Lung (tissue), 4 donors: ENCODE data around the gene ABR.

- PRO-cap, result bidirectional peak, plus-strand start at chr17:1180106, minus-strand start at chr17:1179977; unidirectional peak, plus-strand start at chr17:1180370
- RAMPAGE, long total RNA, result no peak
- RRBS, result 2% methylated on average over 73 of the region's 138 CpGs
These were observed at the start of gene ABR for GRCh38 chr17:1179402-1180611. Gene ABR, minus strand, starts transcription at chr17:1179981.

DNA sequence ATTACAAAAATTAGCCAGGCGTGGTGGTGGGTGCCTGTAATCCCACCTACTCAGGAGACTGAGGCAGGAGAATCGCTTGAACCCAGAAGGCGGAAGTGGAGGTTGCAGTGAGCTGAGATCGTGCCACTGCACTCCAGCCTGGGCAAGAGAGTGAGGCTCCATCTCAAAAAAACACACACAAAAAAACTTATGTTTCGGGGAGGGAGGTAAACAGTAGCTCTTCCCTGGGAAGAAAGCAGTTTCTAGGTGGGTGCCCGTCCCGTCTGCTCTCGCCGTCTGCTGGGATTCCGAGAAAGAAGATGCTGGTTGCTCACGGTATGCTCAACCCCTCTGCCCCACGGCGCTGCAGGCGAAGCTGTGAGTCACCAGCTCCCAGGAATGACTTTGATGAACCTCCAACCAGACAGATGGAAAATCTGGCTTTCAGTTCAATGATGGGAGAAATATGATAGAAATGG, 10.7 kb upstream of the ABR start:
- PRO-cap, result no peak
- RAMPAGE, long total RNA, result no peak
- RRBS, result no CpG with 5 or more reads among the region's 14 CpGs

- PRO-cap, result no peak
- RAMPAGE, long total RNA, result no peak
- RRBS, result 6% methylated on average over 12 of the region's 59 CpGs
These were observed 42.3 kb upstream of the BHLHA9 start for GRCh38 chr17:1227525-1228740.

- PRO-cap, result no peak
- RAMPAGE, long total RNA, result no peak
- RRBS, result no CpG with 5 or more reads among the region's 4 CpGs
These were observed 33.9 kb downstream of the TRARG1 start for GRCh38 chr17:1313328-1313804.

- PRO-cap, result no peak
- RAMPAGE, long total RNA, result no peak
- RRBS, result no CpG with 5 or more reads among the region's 18 CpGs
These were observed 47.5 kb downstream of the YWHAE start for GRCh38 chr17:1352490-1352856.

DNA sequence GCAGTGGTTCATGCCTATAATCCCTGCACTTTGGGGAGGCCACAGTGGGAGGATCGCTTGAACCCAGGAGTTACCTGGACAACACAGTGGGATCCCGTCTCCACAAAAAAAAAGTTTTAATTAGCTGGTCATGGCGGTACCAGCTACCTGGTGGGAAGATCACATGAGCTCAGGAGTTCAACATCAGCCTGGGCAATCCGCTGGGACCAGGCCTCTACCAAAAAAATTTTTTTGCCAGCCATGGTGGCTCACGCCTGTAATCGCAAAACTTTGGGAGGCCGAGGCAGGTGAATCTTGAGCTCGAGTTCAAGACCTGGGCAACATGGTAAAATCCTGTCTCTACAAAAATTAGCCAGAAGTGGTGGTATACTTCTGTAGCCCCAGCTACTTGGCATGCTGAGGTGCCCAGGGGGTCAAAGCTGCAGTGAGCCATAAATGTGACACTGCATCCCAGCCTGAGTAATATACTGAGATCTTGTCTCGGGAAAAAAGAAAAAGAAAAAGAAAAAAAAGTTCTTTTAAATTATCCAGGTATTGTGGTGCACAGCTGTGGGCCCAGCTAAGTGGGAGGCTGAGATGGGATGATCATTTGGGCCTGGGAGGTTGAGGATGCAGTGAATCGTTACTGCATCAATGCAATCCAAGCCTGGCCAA, 8.2 kb downstream of the YWHAE start:
- PRO-cap, result no peak
- RAMPAGE, long total RNA, result no peak
- RRBS, result no CpG with 5 or more reads among the region's 10 CpGs

- PRO-cap, result no peak
- RAMPAGE, long total RNA, result no peak
- RRBS, result 3% methylated on average over 12 of the region's 35 CpGs
These were observed 805 bp downstream of the CRK start for GRCh38 chr17:1455060-1455794.

DNA sequence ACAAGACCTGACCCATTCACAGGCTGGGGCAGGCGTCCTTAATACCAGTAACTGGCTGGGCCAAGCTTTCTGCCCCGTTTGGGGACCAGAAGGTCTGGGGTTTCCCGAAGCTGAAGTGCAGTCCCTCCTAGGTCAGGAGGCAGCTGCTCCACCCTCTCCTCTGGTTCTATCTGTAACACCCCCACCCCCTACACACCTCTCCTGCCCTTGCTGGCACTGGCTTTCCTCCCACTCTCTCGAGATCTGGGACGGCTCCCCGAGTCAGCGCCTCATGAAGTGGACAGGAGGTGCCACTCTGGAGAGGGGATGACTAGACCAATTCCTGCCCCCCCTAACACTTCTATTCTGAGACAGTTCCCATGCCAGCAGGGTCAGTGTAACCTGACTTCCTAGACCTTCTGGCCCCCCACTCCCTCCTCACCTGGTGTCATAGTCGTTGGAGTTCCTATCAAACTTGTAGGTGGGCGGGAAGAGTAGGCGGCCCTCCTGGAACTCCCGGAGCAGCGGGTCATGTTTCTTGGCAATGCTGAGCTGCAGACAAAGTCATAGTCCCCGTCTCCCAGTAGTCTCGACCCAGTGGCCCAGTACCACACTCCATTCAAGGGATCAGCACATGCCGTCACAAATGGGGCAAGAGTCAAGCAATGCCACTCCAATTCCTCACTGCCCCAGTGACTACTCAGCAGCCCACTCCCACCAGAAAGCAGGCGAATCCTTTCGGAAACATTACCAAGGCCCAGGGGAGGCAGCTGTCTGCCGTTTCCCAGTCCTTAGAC, 9.7 kb downstream of the INPP5K start:
- PRO-cap, result no peak
- RAMPAGE, long total RNA, result no peak
- RRBS, result no CpG with 5 or more reads among the region's 18 CpGs

GRCh38 chr17:1534935-1535982, 18.8 kb upstream of the INPP5K start:
- PRO-cap, result no peak
- RAMPAGE, long total RNA, result no peak
- RRBS, result no CpG with 5 or more reads among the region's 18 CpGs

DNA sequence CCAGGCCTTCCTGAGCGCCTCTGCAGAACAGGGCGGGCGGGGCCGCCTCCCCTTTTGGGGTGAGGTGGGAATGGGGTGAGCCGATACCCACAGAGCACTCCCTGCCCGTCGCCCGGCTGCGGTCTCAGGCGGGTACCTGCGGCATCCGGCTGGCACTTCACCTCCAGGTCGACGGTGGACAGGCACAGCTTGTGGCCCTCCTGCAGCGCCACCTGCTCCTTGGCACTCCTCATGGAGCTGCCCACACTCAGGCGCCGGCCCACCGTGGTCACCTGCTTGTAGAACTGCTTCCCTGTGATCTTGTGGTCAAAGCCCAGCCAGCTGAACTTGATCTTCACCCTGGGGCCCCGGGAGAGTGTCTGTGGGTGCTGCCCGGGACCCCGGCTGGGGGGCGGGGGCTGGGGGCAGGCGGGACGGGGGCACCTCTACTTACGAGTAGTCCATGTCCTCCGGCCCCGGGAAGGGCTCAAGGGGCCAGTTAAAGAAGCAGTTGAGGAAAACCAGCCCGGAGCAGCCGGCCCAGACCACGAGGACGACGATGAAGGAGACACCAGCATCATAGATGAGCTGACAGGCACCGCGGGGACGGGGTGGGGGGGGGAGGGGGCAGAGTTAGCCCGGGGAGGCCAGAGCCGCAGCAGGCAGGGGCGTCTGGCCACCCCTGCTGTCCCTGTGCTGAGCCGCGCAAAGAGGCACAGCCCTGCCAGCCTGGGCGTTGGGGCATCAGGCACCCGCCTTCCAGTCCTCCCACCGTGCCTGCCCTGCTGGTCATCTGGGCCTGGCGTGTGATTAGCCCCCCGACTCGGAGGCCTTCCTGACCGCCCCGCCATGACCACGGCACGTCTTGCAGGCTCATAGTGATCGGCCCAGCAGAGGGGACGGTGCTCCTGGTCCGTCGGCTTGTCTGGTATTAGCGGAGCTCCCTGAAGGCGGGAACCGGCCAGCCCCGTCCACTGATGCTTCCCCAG, 28.8 kb upstream of the PITPNA start:
- PRO-cap, result no peak
- RAMPAGE, long total RNA, result no peak
- RRBS, result 54% methylated on average over 6 of the region's 58 CpGs

DNA sequence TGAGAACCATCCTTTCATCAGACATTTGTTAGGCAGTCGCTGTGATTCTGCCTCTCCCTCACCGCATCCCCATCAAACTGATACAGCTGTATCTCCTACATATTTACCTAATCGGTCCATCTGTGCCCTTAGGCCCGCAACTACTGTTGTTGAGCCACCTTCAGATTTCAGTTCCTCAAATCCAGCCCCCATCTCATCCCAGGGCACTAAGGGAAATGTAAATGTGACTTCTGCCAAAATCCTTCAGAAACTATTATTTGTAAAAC, 2.1 kb upstream of the SLC43A2 start:
- PRO-cap, result no peak
- RAMPAGE, long total RNA, result no peak
- RRBS, result no CpG with 5 or more reads among the region's 4 CpGs

GRCh38 chr17:1637778-1638993, 7.3 kb downstream of the SCARF1 start:
- PRO-cap, result no peak
- RAMPAGE, long total RNA, result no peak
- RRBS, result 54% methylated on average over 7 of the region's 33 CpGs

GRCh38 chr17:1643806-1644826, 1.4 kb downstream of the SCARF1 start:
- PRO-cap, result no peak
- RAMPAGE, long total RNA, result no peak
- RRBS, result 2% methylated on average over 5 of the region's 40 CpGs

GRCh38 chr17:1649088-1649758, 443 bp downstream of the RILP start:
- PRO-cap, result bidirectional peak, plus-strand start at chr17:1649236, minus-strand start at chr17:1648903; bidirectional peak, plus-strand start at chr17:1649644, minus-strand start at chr17:1649503
- RAMPAGE, long total RNA, result no peak
- RRBS, result under 1% methylated on average over 39 of the region's 86 CpGs

DNA sequence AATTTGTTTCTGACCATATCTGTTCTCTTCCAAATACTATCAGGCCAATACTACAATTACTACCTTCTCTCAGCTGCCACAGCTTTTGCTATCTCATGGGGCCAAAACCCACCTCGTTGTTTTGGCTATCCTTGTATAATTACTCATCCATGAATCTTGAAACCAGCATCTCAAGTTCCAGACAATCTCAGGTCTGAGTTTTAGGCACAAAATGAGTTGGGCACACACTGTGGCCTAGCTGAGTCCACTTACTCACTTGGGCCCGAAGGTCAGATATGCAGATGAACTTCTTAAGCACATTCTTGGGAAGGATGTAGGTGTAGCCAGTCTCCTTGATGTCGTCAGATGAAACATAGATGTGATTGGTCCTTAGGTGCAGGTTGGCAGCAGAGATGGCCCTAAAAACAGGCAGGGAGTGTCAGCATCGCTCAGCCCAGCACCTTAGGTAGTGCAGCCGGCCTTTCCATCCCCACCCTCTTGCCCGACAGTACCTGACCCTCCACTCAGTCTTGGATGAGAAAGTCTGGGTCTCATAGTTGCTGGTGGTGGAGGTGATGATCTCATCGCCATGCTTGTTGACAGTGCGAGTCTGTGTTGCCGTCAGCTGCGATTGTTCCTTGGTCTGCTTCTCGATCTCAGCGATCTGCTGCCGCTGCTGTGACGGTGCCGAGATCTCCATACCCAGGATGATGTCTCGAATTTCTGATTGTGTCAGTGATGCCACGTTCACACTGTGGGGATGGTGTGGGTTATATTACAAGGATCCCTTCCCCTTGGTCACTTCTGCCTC, 3.8 kb upstream of the RILP start:
- PRO-cap, result no peak
- RAMPAGE, long total RNA, result no peak
- RRBS, result no CpG with 5 or more reads among the region's 17 CpGs

DNA sequence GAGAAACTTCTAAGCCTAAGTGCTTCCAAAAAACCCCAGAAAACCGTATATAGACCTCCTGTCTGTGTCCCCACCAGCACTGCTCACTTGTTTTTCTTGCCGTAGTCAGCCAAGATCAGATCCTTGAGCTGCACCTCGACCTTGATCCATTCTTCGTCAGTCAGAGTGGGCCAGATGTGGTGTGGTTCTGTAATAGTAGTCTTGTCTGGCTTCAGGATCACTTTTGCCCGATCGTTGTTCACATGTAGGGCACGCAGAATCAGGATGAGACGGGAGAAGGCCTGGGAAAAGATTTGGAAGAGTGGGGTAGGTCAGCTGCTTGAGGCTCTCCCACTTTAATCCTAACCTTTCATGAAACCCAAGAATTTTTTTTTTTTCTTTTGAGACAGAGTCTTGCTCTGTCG, 5.6 kb upstream of the RILP start:
- PRO-cap, result no peak
- RAMPAGE, long total RNA, result no peak
- RRBS, result no CpG with 5 or more reads among the region's 9 CpGs

GRCh38 chr17:1672857-1673655, 11.6 kb downstream of the PRPF8 start:
- PRO-cap, result no peak
- RAMPAGE, long total RNA, result no peak
- RRBS, result no CpG with 5 or more reads among the region's 26 CpGs

DNA sequence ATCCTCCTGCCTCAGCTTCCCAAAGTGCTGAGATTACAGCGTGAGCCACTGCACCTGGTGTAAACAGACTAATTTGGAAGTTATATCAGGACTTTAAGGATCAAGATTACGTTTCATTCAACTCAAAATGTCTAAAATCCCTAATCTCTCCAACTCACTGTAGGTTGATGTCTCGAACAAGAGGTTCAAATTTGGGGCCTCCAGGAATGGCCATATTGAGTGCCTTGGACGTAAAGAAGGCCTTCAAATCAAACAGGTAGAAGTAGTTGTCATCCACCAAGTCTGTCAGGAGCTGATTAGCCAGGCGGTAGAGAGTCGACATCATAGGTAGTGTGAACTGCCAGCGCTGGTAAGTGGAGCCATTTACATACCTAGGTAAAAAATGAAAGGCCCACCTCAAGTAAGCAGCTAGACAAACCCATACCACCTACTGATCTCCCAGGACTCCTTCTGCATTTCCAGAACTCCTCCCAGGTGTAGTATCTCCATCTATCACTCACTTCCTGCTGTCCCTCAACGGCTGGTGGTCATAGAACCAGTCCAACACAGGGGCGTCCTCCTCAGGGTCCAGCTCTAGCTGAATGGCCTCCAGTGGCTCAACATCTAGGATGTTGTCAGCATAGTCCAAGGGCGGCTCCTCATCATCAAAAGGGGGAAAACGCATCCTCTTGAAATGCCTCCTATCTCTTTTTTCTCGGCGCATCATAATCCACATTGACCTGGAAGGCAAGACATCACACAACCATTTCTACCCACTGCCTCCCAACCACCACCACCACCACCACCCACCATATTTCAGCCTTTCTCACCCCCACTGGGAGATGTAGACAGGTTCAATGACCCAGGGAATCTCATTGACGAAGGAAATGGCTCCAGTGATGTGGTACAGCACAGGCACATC, 3.1 kb downstream of the PRPF8 start:
- PRO-cap, result no peak
- RAMPAGE, long total RNA, result no peak
- RRBS, result no CpG with 5 or more reads among the region's 14 CpGs

DNA sequence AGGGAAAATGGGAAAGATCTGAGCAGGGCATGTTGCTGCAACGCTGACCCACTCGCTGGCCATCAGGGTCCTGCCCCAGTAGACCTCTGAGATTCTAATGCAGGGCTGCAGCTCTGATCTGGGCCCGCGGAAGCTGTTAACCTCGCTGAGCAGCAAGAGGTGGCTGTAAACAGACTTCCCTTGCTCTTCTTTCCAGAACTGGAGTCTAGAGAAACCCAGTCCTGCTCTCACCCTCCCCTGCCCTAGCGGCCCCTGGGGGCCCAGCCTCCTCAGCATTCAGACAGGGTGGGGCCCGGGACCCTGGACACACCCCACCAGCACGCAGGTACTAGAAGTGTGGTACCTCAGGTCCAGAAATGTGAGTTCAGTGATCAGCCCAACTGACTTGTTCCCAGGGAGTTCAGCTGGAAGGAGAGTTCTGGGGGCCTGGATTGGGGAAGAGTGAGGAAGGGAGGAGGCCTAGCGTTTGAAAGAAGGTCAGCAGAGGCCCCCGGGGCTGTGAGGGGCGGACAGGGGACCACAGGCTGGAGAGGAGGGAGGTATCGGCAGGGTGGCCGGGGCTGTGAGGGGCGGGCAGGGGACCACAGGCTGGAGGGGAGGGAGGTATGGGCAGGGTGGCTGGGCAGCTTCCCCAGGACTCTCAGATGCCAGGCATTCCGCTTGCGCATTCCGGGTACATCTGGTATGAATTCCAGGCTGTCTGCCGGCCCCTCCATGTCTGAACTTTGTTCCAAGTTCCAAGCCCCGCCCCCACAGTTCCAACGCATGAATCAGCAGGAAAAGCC, 4.0 kb upstream of the TLCD2 start:
- PRO-cap, result bidirectional peak, plus-strand start outside the sequence, minus-strand start at position 587 of the sequence
- RAMPAGE, long total RNA, result no peak
- RRBS, result 6% methylated on average over 7 of the region's 20 CpGs

DNA sequence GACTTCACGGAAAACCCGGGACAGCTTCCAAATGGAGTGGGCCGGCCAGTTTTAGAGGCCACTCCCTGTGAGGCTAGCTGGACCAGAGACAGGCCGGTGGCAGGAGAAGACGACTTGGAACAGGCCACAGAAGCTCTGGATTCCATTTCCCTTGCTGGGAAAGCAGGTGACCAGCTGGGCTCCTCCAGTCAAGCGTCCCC, 2.2 kb downstream of the WDR81 start:
- PRO-cap, result no peak
- RAMPAGE, long total RNA, result no peak
- RRBS, result 73% methylated on average over 1 of the region's 6 CpGs